Vermiform appendix (tissue), 1 donor: ENCODE measurements around a stretch of chr16.

DNA sequence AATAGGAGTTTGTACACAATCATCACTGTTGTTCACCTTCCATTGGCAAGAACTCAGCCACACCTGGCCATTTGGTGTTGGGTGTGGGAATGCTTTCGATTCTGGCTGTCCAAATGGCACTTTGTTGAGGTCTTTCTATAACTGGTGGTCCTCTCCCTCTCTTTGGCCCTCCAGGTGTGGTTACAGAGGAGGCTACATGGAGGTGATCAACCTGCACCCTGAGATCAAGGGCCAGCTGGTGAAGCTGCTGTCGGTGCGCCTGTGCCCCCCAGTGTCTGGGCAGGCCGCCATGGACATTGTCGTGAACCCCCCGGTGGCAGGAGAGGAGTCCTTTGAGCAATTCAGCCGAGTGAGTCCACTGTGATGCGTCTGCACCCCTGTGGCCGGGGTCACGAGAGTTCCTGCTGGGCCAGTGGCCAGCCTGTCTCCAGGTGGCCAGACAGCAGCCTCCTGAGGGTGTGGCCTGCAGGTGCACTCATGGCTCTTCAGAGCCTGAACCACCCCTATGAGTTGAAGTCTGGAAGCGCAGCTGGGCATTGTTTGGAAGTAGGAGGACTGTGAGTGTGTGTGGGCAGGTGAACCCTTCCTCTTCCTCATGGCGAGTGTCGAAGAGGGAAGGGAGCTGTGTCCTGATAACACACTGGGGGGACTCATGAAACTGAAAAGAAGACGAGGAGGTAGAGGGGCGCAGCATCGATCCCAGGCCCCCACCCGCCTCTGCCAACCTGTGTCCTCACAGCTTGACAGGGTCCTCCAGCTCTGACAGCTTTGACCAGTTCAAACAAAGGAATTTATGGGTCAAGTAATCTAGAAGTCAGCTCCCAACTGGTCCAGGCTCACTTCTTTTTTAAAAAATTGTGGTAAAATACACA lies 38.1 kb downstream of the GPT2 start:
- PRO-cap = no peak

DNA sequence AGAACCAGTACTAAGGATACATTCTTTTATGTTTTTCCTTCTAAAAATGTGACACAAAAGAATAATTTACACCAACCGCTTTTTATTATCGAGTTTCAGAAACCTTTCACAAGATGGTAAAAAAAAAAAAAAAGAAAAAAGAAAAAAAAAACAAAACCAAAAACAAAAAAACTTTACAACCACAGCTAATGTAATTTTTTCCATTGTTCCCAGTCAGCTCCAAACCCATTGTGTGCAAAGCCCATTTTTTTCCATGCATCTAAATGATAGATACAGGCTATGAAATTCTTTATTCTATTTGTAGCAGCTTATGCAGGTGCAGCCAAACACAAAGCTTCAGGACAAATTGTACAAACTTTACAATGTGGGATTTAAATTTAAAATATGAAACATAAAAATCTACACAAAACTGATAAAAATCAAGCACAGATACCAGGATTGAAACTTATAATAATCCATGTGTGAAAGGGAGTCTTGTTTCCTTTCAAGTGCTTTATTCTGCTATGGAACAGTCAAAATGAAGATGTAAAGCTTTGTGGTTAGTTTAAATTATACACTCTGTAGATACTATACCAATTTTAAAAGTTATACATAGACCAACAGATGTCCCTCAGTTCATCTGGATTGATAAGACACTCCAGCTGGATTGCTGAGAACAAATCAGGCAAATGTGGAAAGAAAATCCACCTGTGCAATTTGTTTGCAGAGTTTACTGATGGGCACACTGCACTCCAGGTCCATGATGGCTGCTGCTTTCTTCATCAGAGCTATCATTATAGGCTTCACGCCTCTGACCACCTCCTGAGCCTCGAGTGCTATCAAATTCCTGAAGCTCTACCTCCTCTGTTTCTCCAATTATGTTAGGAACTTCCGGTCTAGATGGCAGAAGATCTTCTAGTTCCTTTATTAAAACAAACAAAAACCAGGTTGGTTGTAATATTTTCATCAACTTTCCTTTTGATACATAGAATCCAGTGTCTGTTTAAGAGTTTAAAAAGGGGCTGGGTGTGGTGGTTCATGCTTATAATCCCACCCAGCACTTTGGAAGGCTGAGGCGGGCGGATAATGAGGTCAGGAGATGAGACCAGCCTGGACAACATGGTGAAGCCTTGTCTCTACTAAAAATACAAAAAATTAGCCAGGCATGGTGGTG lies 16.8 kb downstream of the DNAJA2 start:
- PRO-cap = no peak

DNA sequence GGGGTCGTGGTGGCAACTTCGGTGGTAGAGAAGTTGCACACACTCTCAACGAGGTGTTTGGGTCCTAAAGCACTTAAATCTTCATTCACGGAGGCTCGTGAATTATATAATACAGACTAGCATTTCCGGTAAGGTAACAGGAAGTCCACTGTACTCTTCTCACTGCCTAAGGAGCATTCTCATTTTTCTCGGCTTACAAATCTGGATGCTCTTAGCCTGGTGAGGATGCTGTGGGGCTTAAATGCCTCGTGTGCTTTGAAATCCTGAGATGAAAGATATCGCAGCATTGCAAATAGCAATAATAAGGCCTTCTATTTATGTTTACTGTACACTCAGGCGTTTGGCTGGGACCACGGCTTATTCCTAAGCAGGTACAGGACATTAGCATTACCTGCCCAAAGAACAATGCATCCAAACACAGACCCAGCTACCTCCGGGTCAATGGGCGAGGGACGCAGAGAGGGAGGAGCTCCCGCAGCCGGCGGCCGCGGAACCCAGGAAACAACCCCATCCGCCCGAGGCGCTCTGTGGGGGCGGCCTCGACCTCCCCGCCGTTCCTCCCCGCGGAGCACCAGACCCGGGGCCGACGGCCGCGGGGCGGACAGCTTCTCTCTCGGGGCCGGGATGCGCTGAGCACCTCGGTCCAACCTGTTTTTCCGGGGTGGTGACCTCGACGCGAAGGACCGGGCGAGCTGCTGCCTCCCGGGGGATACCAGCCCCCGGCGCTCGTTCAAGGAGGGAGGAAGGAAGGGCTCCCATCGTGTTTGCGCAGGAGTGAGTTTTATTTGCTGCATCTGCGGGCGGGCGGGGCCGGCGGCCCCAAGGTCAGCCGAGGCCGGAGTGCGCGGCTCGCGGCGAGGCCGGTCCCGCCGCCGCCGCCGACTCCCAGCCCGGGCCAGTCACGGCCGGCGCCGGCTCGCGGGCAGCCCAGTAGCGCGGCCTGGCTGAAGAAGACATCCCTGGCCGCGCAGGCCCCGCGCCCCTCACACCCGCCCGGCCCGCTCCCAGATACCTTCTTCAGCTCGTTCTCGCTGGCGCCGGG lies 670 bp downstream of the DNAJA2 start:
- PRO-cap = unidirectional peak, plus-strand start at position 198 of the sequence; bidirectional peak, plus-strand start at position 574 of the sequence, minus-strand start at position 502 of the sequence

GRCh38 chr16:47297098-47297628 lies 153.4 kb upstream of the NETO2 start:
- PRO-cap = no peak

GRCh38 chr16:47565556-47565886 lies 104.4 kb downstream of the PHKB start:
- PRO-cap = no peak

GRCh38 chr16:47663493-47663938 lies 202.4 kb downstream of the PHKB start:
- PRO-cap = no peak

DNA sequence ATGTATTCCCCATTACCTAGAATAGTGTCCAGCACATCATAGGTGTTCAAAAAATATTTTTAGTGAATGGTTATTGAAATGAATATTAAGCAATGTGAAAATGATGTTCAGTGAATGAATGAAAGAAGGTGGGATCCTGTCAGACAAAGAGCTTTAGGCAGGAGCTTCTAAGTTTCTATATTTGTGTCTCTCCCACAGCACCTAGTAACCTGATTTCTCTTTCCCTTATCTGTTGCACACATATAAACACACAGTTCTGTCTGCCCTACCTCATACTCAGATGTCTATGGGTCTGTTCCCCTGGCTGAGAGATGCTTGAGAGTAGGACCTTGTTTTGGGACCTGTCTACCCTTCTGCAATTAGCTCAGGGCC lies 6.1 kb upstream of the LONP2 start:
- PRO-cap = no peak

DNA sequence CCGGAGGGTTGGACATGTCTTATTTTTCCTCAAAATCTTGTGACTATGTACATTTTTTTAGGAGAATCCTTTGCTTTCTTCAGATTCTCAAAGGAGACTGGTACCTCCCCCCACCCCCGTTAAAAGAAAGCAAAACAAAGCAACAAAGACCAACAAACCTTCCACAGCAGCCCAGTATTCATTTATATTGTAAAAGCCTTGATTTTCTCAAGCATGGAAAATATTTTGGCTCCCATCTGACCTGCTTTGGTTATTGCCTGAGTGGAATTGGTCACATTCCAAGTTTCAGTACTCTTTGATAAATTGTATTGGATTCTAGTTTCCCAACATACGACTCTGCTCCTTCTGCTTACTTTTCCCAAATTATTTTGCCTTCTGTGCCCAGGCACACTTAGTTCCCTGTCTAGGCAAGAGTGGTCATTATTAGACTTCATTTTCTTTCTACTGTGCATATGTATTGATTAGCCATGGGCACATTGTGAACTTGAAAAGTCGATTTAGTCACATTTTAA lies 1.3 kb downstream of the ABCC11 start:
- PRO-cap = no peak

DNA sequence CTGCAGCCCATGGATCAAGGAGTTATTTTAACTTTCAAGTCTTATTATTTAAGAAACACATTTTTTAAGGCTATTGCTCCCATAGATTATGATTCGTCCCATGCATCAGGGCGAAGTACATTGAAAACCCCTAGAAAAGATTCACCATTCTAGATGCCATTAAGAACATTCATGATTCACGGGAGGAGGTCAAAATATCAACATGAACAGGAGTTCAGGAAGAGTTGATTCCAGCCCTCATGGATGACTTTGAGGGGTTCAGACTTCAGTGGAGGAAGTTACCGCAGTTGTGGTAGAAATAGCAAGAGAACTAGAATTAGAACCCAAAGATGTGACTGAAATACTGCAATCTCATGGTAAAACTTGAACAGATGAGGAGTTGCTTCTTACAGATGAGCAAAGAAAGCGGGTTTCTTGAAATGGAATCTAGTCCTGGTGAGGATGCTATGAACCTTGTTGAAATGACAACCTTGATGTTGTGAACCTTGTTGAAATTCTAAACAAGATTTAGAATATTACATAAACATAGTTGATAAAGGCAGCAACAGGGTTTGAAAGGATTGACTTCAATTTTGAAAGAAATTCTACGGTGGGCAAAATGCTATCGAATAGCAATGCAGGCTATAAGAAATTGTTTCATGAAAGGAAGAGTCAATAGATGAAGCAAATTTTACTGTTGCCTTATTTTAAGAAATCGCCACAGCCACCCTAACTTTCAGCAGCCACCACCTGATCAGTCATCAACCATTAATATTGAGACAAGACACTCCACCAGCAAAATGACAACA lies 36.6 kb upstream of the ABCC11 start:
- PRO-cap = no peak

- PRO-cap = bidirectional peak, plus-strand start at chr16:48366063, minus-strand start at chr16:48365885
These were observed 19.5 kb downstream of the SIAH1 start for GRCh38 chr16:48365370-48366485.

GRCh38 chr16:48431895-48432573 lies 46.8 kb upstream of the SIAH1 start:
- PRO-cap = no peak

DNA sequence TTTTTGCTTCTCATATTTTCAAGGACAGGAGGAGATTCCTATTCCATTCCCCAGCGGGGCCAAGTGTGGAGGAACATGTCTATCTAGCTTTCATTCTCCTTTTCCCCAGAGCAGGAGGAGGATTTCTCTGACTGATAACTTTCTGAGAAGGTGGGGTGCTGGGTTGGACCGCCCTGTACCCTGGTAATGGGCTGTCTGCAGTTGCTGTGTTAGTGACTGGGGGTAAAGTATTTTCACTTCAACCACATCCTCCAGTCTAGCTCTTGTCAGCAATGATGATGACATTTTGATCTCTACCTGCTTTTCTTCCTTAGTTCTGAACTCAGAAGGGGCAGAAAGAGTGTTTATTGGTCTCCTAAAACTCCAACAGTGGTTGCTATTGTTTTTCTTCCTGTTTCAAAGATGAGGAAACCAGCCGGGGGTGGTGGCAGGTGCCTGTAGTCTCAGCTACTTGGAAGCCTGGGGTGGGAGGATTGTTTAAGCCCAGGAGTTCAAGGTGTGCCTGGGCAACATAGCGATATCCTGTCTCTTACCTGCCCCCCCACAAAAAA lies 3.1 kb upstream of the N4BP1 start:
- PRO-cap = bidirectional peak, plus-strand start at position 399 of the sequence, minus-strand start at position 185 of the sequence

- PRO-cap = no peak
These were observed 164.3 kb upstream of the N4BP1 start for GRCh38 chr16:48774222-48774829.

DNA sequence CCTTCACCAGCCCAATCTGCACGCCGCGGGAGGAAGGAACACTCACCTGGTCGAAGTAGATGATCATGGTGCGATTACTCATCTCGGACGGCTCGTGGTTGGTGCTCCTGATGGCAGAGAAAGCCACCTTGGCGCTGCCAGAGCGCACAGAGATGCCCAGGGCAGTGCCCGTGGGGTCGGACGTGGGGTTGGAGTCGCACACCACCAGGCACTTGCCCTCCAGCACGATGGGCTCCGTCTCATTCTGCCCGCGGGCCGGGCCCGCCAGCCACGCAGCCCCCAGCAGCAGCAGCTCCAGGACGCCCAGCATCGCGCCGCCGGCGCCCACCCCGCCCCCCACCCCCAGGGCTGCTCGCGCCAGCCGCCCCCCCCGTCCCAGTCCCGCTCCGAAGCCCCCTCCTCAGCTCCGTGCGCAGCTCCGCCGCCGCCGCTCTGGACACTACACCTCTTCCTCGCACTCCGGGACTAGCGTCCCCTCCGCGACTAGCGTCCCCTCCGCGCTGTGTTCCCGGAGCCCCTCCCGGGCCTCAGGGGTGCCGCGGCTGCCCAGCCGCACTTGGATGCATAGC lies 398 bp downstream of the CBLN1 start:
- PRO-cap = no peak

DNA sequence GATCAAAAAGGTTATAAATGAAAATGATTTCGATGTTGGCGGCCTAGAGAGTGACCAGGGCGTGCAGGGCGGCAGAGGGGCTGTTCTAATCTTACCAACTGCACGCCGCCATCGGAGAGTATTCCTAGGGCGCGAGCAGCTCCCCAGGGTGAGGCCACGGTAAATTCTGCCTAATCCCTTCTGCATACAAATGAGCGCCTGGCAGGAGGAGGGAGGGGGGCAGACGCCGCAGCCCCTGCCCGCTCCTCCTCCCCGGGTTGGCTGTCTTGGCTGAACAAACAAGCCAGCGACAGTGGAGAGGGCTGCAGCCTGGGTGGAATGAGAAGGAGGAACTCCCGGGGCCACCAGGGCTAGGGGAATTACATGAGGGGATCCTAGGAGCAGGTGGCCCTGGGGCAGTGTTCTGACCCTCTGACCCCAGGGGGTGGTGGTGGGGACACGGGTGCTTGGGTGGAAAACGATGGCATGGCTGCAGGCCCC lies 183.5 kb downstream of the C16orf78 start:
- PRO-cap = no peak

- PRO-cap = no peak
These were observed 186.6 kb downstream of the C16orf78 start for GRCh38 chr16:49560019-49560710.

DNA sequence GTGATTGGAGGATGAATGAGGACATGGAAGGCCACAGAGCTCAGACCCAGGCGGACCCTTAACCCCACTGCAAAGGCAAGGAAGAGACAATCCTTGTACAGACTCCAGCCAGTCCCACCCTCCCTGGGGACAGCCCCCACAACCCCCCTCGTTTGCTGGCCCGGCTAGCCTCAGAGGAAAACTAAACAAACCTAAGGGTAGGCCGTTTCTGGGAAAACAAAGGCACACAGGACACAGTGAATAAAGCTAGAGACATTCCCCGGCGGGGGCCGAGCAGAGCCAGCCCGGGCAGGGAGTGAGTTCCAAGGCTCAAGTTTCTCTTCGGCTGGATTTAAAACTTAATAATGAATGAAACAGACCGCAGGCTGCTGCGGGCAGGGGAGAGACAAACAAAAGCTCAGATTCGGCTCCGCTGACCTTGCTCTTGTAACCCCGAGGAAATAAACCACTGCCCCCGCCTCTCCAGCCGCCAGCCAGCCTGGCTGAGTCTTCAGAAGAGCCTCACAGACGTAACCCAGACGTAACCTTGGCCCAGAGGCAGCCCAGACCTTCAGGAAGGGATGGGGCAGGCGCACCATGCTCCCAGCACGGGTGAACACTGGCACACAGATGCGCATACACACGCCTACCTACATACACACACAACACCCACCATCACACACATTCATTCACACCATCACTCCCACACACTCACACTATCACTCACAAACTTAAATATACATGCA lies 216.1 kb downstream of the ZNF423 start:
- PRO-cap = no peak

DNA sequence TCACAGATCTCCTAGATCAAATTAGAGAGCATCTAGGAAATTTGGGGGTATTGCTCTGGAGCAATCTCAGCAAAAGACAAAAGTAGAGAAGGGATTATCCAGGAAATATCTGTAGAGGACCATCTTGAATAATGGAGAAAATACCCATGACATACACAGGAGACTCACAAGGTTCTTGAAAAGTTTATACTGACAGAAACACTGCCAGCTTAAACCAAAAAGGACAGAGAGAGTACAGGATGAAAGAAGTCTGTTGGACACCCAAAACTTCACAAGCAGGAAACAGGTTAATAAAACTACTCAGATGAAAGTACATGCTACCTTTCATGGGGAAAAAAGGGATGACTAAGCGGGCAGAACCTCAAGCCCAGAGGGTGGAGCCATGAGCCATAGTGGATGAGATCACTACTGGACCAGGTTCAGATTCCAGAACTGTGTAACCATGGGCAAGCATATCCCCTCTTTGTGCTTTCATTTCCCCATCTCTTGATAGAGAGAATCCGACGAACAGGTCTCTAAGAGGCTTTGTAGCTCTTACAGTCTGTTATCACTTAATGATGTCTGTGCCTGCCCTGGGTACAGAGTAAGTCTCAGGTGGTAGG lies 207.0 kb downstream of the ZNF423 start:
- PRO-cap = no peak

DNA sequence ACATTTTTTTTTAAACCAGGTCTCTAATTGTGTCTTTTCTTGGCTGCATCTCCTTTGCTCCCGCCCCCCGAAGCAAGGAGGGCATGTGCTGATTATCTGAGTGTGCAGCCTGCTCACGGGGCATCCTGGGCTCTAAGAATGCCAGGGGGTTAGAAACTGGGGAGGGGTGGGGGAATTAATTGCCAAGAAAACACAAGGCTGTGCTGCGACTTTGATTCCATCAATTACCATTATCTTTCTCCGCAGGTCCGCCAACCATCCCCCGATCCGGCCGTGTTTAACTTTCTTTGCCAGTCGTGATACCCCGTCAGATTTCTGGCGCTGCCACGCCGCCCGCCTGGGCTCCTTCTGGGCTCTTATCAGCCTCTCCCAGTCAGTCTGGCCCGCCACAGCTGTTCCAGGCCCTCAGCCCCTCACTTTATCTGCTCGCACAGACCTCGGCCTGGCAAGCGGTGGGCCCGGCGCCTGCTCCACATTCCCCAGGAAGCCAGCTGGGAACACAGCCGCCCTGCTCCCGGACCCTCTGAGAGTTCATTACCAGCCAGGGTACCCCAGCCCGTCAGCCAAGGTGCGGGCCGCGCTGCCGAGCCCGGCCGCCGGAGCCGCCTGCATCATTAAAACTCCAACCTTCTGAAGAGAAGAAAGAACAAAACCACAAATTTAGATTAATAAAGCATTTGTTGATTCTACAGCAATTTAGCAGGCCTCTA lies 157.6 kb downstream of the ZNF423 start:
- PRO-cap = no peak

- PRO-cap = no peak
These were observed 68.1 kb upstream of the ZNF423 start for GRCh38 chr16:49923949-49924531.